Skeletal muscle satellite cell (primary cell): ENCODE data around the gene CTNNB1.

GRCh38 chr3:40907705-40909029, 291.1 kb upstream of the CTNNB1 start:
- CAGE, long polyA plus RNA: no peak

DNA sequence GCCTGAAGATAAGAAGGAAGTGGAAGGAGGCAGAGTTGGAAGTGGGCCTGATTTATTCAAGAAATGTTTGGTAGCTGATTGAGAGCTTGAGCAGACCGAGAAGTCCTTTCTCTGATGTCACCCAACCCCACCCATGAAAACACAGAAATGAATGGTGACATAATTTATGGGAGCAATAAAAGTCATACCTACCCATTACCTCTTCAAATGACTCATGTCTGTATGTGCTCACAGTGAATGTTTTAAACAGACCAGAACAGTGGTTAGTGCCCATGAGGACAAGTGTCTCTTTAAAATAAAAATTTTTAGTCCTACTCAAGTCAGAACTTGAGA, 39.5 kb upstream of the CTNNB1 start:
- CAGE, long polyA plus RNA: no peak

GRCh38 chr3:41167113-41167658, 32.1 kb upstream of the CTNNB1 start:
- CAGE, long polyA plus RNA: no peak

- CAGE, long polyA plus RNA: start-site peak on the plus strand at chr3:41199461-41199511, 890 and 921 reads in 2 replicates
These were observed at the start of gene CTNNB1 for GRCh38 chr3:41199171-41199828. Gene CTNNB1, plus strand, starts transcription at chr3:41199505.

- CAGE, long polyA plus RNA: no peak
These were observed 36.1 kb downstream of the CTNNB1 start for GRCh38 chr3:41235319-41235865.

DNA sequence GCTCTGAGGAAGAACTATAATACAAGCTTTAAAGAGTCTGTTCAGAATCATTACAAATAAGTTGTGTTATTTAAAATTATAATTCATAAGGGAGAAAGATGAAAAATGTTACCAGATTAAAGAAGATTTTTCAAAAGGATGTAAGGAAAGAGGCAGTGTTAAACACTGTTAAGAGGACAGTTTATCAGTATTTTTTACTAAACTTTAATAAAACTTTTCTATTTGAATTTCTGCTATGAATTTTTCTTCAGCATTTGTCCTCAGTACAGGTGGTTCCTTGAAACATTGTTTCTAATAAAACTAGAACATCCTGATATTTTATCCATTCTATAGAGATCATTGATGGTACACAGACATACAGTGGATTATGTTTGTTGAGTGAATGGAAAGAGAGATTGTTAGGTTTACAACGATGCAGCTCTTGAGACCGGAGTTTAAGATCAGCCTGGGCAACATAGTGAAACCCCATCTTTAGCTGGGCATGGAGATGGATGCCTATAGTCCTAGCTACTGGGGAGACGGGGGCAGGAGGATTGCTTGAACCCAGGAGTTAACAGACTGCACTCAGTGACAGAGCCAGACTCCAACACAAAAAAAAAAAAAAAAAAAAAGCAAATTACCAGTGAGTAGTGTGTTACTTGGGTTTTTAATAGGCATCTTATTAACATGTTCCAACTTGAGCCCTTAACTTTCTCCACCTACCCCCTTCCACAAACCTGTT, 37.7 kb downstream of the CTNNB1 start:
- CAGE, long polyA plus RNA: no peak

GRCh38 chr3:41243621-41244535, 44.6 kb downstream of the CTNNB1 start:
- CAGE, long polyA plus RNA: no peak

GRCh38 chr3:42102488-42102978, 11.4 kb downstream of the TRAK1 start:
- CAGE, long polyA plus RNA: no peak

DNA sequence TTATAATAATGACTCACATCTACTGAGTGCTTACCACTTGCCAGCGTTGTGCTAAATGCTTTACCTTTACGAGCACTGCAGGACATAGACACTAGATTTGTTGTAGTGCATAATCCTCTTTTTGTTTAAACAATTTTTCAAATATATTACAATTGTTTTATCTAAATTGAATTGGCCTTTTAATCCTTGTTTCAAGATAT, 42.4 kb downstream of the TRAK1 start:
- CAGE, long polyA plus RNA: no peak

GRCh38 chr3:42184334-42184978, 81.5 kb downstream of the CCK start:
- CAGE, long polyA plus RNA: no peak

DNA sequence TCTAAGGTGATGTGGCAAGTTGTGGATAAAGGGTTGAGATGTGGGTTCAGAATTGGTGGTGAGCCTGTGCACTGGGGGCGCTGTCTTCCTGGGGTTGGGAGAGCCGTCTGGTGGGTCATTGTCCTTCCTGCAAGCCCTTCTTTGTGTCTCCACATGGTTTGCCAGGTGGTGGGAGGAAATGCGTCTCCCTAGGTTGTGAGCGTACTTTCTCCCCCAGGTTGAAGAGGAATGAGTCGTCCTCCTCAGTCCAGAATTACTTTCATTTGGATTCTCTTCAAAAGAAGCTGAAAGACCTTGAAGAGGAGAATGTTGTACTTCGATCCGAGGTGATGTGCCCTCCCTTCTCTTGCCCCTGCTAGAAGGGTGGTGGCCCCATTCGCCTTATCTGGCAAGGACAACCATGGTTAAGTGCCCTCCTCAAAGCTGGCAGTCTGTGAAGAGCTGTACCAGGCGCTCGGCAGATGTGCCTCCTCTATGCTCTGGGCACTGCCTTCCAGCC, 77.1 kb downstream of the CCK start:
- CAGE, long polyA plus RNA: no peak

GRCh38 chr3:42192458-42193419, 73.2 kb downstream of the CCK start:
- CAGE, long polyA plus RNA: no peak

DNA sequence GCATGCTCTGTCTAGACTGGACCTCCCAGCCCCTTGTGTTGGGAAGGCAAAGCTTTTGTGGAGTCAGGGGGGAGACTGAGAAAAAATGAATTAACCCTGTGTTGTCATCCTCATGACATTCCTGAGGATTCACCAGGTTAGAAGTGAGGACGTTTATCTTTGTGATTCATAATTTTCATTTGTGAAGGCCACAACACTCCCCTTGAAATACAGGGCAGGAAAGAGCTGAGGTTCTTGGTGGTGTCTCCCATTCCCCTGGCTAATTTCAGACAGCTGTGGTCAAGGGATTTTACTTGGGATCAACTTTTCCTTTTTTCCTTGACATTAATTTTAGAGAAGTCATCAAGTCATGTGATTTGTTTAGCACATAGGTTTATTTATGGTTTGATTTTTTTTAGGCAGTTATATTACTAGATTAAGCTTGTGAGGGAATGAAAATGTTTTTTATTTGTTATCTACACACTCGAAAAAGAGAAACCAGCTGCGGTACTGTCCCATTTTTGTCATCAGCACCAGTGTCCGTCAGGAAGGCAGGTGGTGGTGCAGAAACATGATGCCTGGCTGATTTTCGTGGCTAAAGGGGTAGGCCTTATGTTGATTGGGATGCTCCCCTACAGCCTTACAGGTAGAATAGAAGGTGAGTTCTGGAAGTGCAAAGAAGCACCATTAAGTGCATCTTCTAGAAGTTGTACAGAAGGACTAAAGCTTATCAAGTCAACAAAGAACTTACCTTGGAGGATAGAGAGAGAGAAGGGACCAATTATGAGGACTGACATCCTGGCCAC, 54.8 kb downstream of the CCK start:
- CAGE, long polyA plus RNA: no peak

GRCh38 chr3:42489269-42489627, 13.2 kb upstream of the VIPR1 start:
- CAGE, long polyA plus RNA: no peak

GRCh38 chr3:42501187-42502061, 1.0 kb upstream of the VIPR1 start:
- CAGE, long polyA plus RNA: no peak

DNA sequence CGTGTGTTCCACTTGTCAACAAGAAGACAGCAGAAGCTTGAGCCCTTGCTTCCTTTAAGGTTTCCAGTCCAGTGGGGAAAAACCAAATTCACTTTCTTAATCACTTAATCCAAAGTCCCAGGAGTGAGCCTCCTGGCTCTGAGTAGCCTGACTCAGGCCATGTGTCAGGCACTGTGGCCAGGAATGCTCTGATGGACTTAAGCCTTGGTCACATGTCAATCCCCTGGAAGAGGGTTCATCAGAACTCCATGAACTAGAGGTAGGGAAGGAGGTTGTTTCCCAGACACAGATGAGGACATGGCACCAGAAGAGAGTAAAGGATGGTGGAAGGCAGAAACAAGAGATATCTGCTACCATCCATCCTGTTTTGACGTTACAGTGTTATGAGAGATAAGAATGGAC, 8.8 kb downstream of the VIPR1 start:
- CAGE, long polyA plus RNA: no peak

DNA sequence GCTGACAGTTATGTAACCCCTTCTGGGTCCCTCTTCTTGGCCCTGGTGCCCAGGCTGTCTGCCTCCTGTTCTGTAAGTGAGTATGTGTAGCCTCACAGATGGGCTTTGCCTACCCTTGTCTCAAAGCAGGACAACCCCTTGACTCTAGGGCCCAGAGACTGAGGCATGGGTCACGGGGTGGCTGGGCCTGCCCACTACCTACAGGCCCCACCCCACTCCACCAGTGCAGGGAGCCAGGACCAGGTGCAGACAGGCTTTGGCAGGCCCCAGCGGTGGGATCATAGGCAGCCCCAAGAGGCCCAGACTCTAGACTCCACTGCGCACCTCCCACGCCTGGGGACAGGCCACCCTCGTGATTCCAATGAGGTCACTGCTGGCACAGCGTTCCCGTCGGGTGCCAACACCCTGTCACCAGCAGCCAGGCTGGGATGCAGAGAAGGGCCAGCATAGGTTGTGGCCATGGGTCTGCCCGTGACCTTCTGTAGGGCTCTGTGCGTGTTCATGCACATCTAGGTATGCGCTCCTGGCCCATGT, 12.8 kb downstream of the VIPR1 start:
- CAGE, long polyA plus RNA: no peak

- CAGE, long polyA plus RNA: no peak
These were observed 27.6 kb downstream of the VIPR1 start for GRCh38 chr3:42529926-42530651.

- CAGE, long polyA plus RNA: no peak
These were observed 15.7 kb upstream of the ZBTB47 start for GRCh38 chr3:42637666-42638309.

DNA sequence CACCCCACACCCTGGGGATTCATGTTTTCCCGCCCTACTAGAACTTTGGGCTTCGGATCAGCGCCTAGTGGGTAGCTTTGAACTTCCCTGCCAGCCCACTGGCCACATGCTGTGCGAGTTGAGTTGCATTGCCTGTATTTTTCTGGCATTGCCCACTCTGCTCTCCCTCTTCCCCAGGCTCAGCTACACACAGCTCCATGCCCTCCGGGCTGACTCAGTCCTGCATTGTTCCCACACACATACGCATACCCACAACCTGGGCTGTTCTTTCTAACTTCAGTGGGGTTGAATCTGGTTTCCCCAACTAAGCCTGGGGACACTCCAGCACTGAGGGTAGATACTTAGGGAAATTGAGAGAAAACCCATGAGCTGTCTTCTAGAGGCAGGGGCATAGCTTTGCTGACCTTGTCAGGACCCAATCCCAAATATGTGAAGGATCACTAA, 1.9 kb upstream of the ZBTB47 start:
- CAGE, long polyA plus RNA: no peak